A673 (cell line): Measurements from ENCODE around the genes ENPP5 and ADGRF5.

- PRO-cap, result no peak
Observed at GRCh38 chr6:44136251-44136642, 8.9 kb downstream of the TMEM63B start.

DNA sequence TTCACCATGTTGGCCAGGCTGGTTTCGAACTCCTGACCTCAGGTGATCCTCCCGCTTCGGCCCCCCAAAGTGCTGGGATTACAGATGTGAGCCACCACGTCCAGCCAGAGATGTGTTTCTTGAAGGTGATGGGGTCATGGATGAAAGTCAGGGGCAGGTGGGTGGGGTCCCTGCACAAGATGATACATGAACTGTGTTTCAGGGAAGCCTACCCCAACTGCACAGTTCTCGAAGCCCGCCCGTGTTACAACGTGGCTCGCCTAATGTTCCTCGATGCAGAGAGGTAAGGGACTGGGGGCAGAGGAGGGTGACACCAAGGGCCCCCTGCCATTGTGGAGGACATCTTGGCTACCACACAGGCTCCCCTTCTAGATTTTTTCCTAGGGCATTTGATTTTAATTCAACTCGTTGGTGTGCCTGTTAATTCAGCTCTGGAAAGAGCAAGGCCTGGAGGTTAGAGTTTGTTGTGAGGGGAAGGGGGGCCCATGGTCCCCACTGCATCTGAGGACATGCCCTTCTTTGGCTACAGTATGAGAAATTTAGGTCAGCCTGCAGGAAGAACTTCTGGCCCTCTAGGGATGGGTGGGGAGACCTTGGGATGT lies 11.9 kb upstream of the CAPN11 start:
- PRO-cap, result no peak

GRCh38 chr6:44201896-44202281 lies 14.8 kb upstream of the MYMX start:
- PRO-cap, result no peak

GRCh38 chr6:44203025-44203403 lies 13.7 kb upstream of the MYMX start:
- PRO-cap, result no peak

- PRO-cap, result bidirectional peak, plus-strand start at chr6:44247943, minus-strand start at chr6:44247740
Observed at GRCh38 chr6:44247913-44248316, 1.0 kb downstream of the HSP90AB1 start.

- PRO-cap, result no peak
Observed at GRCh38 chr6:44297027-44297521, 424 bp downstream of the TCTE1 start.

- PRO-cap, result no peak
Observed at GRCh38 chr6:44489877-44490691, 102.6 kb downstream of the CDC5L start.

DNA sequence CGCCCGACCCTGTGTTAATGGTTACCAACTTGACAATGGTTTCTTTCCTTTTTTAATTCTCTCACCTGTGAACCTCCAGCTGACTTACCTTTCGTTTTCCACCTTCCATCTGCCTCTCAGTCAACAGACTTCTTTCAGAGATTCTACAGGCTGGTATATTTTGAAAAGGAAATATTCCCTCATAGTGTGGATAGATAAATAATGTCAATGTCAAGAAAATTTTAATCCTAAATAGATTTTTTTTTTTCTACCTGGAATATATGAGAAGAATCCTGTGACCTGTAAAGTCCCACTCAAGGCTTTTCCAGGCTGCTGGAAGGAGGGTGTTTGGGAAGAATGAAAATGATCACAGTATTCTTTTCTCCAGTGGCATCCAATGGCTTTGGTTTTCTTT lies 317.5 kb downstream of the CDC5L start:
- PRO-cap, result no peak

DNA sequence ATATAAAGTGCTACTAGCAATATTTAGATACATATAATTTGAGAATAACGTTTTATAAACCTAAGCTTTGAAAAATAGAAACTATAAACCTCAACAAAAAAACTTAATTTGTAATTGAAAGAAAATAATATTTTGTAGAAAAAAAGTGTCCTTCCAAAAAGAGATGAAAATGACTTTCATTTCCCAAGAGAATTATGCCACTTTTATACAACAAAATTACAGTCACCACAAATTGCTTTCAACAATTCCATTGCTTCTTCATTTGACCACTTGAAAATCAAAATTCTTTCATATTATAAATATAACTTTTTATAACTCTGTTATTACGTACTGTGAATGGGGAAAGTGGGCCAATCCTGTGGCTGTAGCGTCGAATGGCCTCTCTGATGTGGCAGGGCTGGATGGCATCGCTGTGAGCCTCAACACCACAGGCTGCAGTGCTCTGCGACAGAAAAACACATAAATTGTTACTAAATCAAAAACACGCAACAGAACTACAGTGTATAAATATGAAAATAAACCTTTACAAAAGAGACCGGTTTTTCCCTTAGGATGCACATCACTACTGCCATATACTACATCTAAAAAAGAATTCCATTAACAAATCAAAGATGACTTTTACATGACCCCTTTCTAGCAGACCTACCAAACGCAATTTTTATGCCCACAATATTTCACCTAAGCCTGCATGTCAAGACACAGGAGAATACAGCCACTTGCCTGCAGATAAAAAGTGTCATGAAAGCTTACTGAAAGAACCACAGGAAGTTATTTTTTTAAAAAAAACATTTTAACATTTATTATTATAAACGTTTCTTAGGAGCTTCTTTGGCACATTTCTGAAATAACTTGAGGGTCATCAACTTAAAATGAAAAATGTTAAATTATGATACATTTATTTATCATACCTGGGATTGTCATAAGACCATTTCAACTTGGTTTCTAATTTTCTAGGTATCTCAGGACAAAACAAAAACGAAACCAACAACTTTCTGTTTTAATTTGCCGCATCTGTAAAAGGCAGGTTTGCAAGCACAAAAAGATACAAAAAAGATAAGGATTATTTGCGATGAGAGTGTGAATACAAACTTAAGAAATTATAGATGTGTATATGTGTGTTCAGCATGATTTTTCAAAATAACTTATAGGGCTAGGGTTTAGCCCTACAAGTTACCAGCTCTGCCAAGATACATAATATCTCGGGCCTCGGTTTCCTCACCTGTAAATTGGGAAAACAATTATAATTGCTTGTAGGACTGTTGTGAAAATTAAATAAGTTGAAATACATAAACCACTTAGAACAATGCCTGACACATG lies 395.4 kb upstream of the RUNX2 start:
- PRO-cap, result no peak

- PRO-cap, result no peak
Observed at GRCh38 chr6:45428691-45429277, 51.0 kb upstream of the SUPT3H start.

GRCh38 chr6:45548271-45549126 lies 170.8 kb upstream of the SUPT3H start:
- PRO-cap, result no peak

DNA sequence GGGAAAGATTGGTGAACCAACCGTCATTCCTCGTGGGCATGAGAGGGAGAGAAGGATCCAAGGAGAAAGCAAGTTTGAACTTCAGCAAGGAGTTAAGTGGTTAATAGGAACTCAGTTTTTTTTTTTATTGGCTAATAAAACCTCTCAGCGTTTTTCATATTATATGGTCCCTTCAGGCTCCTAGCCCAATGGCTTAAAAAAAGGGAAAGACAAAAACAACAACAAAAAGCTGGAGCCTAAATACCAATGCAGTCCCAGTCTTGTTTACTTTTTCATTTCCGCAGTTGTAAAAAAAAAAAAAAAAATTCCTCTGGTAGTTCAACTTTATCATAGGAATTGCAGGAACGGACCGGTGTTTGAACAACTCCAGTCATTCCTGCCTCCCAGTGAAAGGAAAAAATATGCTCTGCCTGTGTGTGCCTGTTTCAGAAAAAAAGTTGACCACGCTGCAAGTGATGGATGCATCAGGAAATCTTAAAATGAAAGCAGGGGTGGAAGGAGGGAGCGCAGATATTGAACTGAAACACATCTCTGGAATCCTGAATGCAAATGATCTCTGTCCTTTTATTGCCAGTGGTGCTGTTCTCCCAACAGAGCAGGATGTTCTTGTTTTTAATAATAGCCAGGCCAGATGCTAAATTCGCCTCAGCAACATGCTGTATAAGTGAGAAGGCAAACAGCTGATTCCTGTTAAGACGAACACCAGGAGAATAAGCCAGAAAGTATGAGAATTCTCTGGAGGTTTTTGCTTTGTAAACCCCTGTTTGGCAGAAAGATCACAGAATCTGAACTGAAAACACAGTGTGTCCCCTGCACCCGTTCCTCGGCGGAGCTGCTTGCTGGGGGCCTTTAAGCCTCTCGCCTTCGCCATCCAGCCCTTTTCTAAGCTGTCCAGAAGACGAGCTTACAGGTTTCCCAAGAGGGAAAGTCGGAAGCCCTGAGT lies 178.3 kb upstream of the SUPT3H start:
- PRO-cap, result no peak

DNA sequence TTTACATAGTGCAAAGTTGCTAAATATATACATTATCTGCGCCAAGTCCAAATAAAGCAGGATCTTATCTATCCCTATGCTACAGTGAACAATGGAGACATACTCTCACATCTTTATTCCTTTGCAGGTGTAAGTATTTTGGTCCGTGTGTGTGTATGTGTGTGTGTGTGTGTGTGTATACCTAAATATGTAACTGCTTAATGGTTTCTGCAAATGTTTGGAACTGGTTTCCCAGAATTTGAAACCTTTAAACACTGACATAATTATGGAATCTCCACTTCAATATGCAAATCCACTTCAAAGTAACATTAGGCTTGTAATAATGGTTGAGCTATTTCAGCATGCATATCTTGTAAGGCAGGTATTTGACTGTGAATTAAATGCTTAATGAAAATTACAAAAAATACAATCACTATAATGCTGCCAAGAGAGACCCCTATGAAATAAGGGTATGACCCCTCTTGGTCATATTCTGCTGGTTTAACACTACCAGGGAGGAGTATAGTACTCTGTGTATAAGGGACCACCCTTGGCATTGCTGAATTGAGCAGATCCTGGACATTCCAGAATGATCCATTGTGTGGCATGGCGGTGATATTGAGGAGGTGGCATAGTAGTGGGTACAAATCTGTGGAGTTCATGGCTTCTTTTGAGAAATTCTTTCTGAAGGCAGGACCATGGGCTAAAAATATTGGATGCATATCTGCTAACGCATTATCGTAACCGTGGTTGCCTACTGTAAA lies 9.6 kb downstream of the ENPP5 start:
- PRO-cap, result no peak

DNA sequence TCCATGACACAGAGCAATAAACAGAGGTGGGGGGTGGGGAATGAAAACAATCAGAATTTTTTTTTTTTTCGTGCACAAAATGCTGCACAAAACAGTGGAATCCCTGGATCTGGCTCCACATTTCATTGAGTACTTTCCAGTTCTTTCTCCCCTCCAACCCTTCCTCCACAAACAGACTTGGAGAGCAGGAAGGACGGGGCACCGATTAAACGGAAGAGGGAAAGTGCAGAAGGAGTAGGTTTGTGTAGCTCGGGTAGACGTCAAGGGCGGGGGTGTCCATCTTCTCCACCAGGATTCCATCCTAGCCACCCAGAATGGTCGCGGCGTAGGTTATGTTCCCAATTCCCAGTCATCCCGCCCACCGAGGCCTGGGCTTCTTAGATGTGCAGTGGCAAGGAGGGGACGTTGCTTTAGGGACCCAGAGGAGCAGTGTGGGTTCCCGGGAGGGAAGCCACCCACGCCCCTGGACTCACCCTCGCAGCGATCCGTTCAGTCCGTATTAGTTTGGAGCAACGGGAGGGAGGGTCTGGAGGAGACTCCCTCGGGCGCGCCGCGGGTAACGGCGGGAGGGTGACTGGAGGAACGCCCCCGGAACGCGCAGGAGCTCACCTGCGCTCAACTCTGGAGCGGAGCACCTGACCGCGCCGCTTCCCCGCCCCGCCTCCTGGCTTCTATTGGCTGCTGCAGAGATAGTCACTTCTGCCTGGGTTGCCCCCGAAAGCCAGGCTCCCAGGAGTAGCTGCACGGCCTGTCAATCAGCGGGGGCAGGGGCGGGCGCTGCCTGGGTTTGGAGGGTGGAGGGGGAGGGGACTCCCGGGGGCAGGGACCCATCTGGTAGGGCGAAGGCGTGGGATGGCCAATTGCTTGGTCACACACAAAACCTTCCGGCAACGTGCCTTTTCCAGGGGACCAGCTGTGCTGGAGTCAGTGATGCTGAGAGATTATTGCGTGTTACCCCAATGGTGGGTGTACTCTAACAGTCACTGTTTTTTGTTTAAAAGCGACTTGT lies at the start of gene ENPP5:
Gene ENPP5, minus strand, starts transcription at position 646 of the 1,009 bp plus-strand sequence.
- PRO-cap, result no peak

DNA sequence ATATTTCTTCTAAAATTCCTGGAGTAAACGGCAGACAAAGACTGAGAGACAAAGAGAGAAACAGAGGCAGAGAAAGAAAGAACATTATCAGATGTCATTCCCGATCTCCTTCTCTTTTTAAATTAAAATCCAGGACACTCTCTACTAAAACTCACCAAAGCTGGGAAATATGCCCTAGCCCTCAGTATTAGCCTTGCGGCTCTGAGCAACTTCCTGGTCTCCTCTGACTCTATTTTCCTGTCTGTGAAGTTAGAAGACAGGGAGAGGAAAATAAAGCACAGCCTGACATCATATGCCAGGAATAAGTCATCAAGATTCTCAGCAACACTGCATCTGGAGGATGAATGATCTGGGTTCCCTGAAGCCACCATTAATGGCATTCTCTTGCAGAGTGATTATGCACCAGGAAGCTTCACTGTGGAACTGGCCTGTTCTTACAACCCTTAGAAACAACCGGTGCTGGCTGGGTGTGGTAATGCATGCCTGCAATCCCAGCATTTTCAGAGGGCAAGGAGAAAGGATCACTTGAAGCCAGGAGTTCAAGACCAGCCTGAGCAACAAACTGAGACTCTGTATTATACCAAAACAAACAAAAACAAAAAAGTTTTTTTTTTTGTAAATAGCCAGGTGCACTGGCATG lies 12.4 kb downstream of the ADGRF5 start:
- PRO-cap, result no peak

GRCh38 chr6:46921664-46922217 lies at the start of gene ADGRF5:
Gene ADGRF5, minus strand, starts transcription at chr6:46921938.
- PRO-cap, result no peak

DNA sequence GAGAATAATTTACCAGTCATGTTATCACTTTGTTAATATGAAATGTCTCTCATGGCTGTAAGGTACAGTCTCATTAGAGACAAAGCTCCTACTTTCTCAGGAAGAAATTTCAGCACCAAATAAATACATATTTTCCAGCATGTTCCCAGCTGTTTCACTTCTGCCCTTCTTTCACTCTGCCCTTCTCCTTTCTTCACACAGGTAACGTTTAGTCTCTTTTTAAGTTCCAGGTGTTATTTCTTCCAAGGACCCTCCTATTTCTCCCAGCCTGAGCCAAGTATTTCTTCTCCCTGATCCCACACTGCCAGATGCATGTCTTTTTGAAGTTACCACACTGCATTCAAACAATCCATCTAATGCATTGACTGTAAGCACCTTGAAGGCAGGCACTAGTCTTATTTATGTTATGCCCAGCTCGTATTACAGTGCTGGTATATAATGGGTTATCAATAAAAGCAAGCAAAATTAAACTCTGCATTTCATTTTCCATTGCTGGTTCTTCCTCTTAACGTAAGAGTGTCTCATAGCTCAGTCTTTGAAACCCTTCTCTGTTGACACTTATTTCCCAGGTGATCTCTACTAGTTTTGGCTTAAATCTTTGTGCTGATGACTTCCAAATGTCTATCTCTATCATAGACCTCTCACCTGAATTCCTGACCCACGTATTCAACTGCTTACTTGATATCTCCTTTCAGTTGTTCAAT lies 2.4 kb upstream of the ADGRF5 start:
- PRO-cap, result no peak

DNA sequence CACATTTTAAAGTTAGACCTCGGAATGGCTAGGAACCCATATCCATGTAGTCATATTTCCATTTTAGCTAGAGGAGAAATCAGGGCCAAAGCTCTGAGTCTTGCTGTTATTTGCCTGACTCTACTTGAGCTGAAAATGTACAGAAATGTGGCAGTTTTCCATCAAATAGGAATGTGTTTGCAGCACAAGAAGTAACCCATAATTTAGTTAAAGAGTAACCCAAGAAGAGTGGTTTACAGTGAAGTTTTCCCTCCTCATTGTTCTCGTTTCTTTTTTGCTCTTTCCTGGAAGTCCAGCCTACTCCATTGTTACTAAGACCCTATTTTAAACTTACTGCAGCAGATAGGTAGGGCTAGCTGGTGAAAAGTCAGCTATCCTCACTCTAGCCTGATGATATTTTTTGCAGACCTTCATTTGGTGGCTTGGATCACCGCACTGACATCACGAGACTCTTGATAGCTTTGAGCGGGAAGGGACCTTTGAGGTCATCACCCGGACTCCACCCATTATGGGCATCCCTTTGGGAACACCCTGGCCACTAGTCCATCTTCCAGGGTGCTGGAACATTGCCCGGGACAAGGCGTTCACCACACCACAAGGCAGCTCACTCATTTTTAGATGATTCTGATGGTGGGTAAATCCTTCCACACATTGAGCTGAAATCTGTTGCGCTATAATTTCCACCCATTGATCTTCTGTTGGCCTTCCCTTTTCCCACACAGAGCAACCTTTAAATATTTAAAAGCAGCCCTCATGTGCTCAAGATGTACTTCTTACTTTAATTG lies 28.1 kb upstream of the ADGRF5 start:
- PRO-cap, result no peak

GRCh38 chr6:47117116-47117832 lies 75.1 kb upstream of the ADGRF1 start:
- PRO-cap, result no peak

GRCh38 chr6:47235861-47236591 lies 73.7 kb downstream of the TNFRSF21 start:
- PRO-cap, result no peak